Measurements from ENCODE around the gene MIB1.

DNA sequence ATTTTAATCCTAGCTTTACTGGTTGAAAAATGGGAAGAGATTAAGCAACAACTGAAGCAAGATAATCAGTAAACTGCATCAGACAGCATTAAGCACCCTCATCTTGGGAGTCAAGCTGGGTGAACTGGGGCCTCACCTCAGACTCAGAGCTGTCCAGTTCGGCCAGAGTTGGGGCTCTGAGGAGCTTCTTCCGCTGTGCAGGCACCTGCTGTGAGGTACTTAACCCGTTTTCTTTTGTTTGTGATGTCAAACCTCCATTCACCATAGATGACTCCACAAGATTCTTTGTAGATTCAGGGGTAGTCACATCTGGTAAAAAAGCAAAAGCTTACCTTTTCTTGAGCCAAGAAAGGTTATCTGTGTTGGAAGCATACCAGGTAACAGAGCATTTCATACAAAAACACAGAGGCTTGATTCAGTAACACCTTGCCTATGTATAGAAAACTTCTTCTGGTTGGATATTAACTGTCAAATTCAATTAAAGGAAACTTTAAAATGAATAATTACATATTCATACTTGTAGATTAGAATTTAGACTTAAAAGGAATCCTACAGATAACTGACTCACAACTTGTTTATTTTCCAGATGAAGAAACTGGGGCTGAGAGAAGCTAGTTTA lies 71.9 kb downstream of the PRELID3A start:
- PRO-cap = no peak
CAGE:
- cytosol, long polyA minus RNA = no peak
- cytosol, long polyA plus RNA = no peak
- long polyA plus RNA = no peak
- nucleus, long polyA minus RNA = no peak
- nucleus, long polyA plus RNA = no peak

- PRO-cap = no peak
CAGE:
- cytosol, long polyA minus RNA = no peak
- cytosol, long polyA plus RNA = no peak
- long polyA plus RNA = no peak
- nucleus, long polyA minus RNA = no peak
- nucleus, long polyA plus RNA = no peak
Measured at GRCh38 chr18:12544457-12544656, 113.5 kb downstream of the SPIRE1 start.

DNA sequence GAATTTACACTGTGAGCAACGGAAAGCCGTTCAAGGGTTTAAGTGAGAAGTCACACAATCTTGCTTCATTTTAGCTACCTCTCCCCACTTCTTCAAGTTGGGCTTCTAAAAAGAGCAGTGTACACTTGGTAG lies 3.8 kb downstream of the PTPN2 start:
- PRO-cap = no peak
CAGE:
- cytosol, long polyA minus RNA = no peak
- cytosol, long polyA plus RNA = no peak
- long polyA plus RNA = no peak
- nucleus, long polyA minus RNA = no peak
- nucleus, long polyA plus RNA = no peak

- PRO-cap = no peak
CAGE:
- cytosol, long polyA minus RNA = no peak
- cytosol, long polyA plus RNA = no peak
- long polyA plus RNA = no peak
- nucleus, long polyA minus RNA = no peak
- nucleus, long polyA plus RNA = no peak
Measured at GRCh38 chr18:13137084-13137857, 81.3 kb upstream of the LDLRAD4 start.

- PRO-cap = no peak
CAGE:
- cytosol, long polyA minus RNA = no peak
- cytosol, long polyA plus RNA = no peak
- long polyA plus RNA = no peak
- nucleus, long polyA minus RNA = no peak
- nucleus, long polyA plus RNA = no peak
Measured at GRCh38 chr18:13217075-13217418, 1.5 kb upstream of the LDLRAD4 start.

GRCh38 chr18:13223327-13223786 lies 4.8 kb downstream of the LDLRAD4 start:
- PRO-cap = no peak
CAGE:
- cytosol, long polyA minus RNA = no peak
- cytosol, long polyA plus RNA = no peak
- long polyA plus RNA = no peak
- nucleus, long polyA minus RNA = no peak
- nucleus, long polyA plus RNA = no peak

- PRO-cap = no peak
CAGE:
- cytosol, long polyA minus RNA = no peak
- cytosol, long polyA plus RNA = no peak
- long polyA plus RNA = no peak
- nucleus, long polyA minus RNA = no peak
- nucleus, long polyA plus RNA = no peak
Measured at GRCh38 chr18:13471030-13471871, 252.7 kb downstream of the LDLRAD4 start.

DNA sequence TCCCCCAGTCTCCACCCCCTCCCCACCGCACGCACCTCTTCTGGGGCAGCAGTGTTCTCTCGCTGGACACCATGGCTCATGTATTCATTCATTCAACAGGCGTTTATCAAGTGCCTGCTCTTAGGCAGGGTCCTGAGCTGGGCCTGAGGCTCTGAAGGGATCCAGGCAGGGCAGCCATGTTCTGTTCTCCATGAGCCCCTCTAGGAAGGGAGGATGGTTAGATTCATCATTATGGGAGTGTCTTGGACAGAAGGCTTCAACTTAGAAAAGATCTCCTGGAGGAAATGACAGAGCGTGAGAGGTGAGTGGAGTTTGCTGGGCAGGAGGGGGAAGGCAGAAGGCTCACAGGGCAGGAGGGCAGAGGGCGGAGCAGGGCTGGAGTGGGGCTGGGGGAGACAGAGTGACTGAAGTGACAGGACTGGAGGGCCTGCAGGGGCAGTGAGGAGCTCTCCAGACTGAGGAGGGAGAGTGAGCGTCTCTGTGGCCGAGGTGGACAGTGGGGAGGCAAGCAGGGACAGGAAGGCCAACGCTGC lies 244.7 kb downstream of the FAM210A start:
- PRO-cap = no peak
CAGE:
- cytosol, long polyA minus RNA = no peak
- cytosol, long polyA plus RNA = no peak
- long polyA plus RNA = no peak
- nucleus, long polyA minus RNA = no peak
- nucleus, long polyA plus RNA = no peak

DNA sequence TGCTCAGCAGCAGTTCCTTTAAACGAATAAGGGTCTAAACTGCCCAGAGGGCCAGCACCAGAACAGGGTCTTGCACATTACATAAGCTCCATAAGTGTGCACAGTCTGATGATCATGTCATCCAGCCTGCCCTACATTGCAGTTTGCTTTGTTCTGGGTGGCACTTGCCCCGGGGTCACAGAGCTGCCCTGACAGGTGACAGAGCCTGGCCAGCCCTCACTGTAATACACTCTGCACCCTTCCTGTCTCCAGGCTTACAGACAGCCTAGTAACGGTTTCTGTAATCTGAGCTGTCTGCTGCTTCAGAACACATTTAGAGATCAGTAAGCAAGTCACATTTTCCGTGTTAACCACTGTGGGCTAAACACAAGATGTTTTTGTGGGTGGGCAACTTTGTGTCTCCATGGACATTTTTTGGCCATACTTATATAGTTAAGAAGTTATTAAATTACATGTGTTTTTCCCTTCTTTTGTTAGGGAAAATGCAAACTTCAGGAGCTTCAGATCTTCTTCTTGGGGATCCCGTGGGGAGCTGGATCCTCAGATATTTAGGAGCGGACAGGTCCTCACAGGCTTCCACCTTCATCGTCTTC lies 213.2 kb downstream of the FAM210A start:
- PRO-cap = no peak
CAGE:
- cytosol, long polyA minus RNA = no peak
- cytosol, long polyA plus RNA = no peak
- long polyA plus RNA = no peak
- nucleus, long polyA minus RNA = no peak
- nucleus, long polyA plus RNA = no peak

GRCh38 chr18:13541364-13541807 lies 185.0 kb downstream of the FAM210A start:
- PRO-cap = no peak
CAGE:
- cytosol, long polyA minus RNA = no peak
- cytosol, long polyA plus RNA = no peak
- long polyA plus RNA = no peak
- nucleus, long polyA minus RNA = no peak
- nucleus, long polyA plus RNA = no peak

GRCh38 chr18:14221718-14222058 lies 89.5 kb upstream of the ZNF519 start:
- PRO-cap = no peak
CAGE:
- cytosol, long polyA minus RNA = no peak
- cytosol, long polyA plus RNA = no peak
- long polyA plus RNA = no peak
- nucleus, long polyA minus RNA = no peak
- nucleus, long polyA plus RNA = no peak

- PRO-cap = no peak
CAGE:
- cytosol, long polyA minus RNA = no peak
- cytosol, long polyA plus RNA = no peak
- long polyA plus RNA = no peak
- nucleus, long polyA minus RNA = no peak
- nucleus, long polyA plus RNA = no peak
Measured at GRCh38 chr18:14945993-14946510, 198.1 kb downstream of the ANKRD30B start.

DNA sequence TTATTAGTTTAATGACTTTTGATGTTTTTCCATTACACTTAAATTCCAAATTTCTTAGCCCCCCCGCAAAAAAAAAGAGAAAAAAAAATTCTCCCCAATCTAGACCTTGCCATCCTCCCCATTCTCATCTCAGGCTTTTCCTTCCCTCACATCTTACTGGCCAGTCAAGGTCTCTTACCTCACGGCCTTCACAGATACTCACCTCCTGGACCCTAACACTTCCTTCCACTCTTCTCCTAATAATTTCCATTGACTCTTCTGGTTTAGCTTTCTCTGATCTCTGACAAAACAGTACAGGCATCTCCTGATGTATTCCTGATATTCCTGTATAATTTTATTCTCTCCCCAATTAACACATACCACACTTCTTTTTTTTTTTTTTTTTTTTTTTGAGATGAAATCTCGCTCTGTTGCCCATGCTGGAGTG lies 94.8 kb downstream of the ROCK1 start:
- PRO-cap = no peak
CAGE:
- cytosol, long polyA minus RNA = no peak
- cytosol, long polyA plus RNA = no peak
- long polyA plus RNA = no peak
- nucleus, long polyA minus RNA = no peak
- nucleus, long polyA plus RNA = no peak

GRCh38 chr18:21108409-21109549 lies 2.8 kb downstream of the ROCK1 start:
- PRO-cap = no peak
CAGE:
- cytosol, long polyA minus RNA = no peak
- cytosol, long polyA plus RNA = no peak
- long polyA plus RNA = no peak
- nucleus, long polyA minus RNA = no peak
- nucleus, long polyA plus RNA = no peak

- PRO-cap = no peak
CAGE:
- cytosol, long polyA minus RNA = no peak
- cytosol, long polyA plus RNA = no peak
- long polyA plus RNA = no peak
- nucleus, long polyA minus RNA = no peak
- nucleus, long polyA plus RNA = no peak
Measured at GRCh38 chr18:21131697-21132288, 20.2 kb upstream of the ROCK1 start.

DNA sequence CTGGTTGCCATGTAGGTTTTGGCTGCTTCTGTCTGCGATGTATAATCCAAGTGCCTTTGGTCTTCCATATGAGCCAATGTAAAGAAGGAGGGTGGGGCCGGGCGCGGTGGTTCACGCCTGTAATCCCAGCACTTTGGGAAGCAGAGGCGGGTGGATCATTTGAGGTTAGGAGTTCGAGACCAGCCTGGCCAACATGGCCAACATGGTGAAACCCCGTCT lies 533 bp upstream of the ESCO1 start:
- PRO-cap = no peak
CAGE:
- cytosol, long polyA minus RNA = no peak
- cytosol, long polyA plus RNA = no peak
- long polyA plus RNA = no peak
- nucleus, long polyA minus RNA = no peak
- nucleus, long polyA plus RNA = no peak

- PRO-cap = no peak
CAGE:
- cytosol, long polyA minus RNA = no peak
- cytosol, long polyA plus RNA = no peak
- long polyA plus RNA = no peak
- nucleus, long polyA minus RNA = no peak
- nucleus, long polyA plus RNA = no peak
Measured at GRCh38 chr18:21735613-21736161, 4.9 kb upstream of the MIB1 start.

- PRO-cap = bidirectional peak, plus-strand start at chr18:21740821, minus-strand start at chr18:21740614; bidirectional peak, plus-strand start at chr18:21740878, minus-strand start at chr18:21740982; bidirectional peak, plus-strand start at chr18:21741366, minus-strand start at chr18:21741218
CAGE:
- cytosol, long polyA minus RNA = start-site peak on the plus strand at chr18:21740810-21740824, 33 reads
- cytosol, long polyA plus RNA = no peak
- long polyA plus RNA = start-site peak on the plus strand at chr18:21740776-21741371, 47 and 27 reads in 2 replicates
- nucleus, long polyA minus RNA = start-site peak on the plus strand at chr18:21740799-21740836, 186 reads
- nucleus, long polyA plus RNA = no peak
Measured at GRCh38 chr18:21740681-21741316, at the start of gene MIB1. MIB1 (plus strand) TSS chr18:21740792.

DNA sequence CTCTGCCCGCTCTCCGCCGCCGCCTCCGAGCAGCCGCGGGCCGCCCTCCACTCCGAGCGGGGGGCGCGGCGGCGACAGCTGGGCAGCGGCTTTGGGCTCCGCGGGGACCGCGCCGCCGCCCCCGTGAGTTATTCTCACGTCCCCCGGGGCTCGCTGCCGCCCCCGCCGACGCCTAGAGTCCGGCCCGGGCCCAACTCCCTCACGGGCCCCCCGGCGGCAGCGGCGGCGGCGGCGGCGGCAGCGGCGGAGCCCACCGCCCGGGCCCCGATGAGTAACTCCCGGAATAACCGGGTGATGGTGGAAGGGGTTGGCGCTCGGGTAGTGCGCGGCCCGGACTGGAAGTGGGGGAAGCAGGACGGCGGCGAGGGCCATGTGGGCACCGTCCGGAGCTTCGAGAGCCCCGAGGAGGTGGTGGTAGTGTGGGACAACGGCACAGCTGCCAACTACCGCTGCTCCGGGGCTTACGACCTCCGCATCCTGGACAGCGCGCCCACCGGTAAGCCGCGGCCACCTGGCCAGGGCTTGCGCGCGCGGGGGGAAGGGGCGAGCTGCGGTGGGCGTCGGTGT lies 808 bp downstream of the MIB1 start:
- PRO-cap = bidirectional peak, plus-strand start at position 50 of the sequence, minus-strand start outside the sequence
CAGE:
- cytosol, long polyA minus RNA = no peak
- cytosol, long polyA plus RNA = no peak
- long polyA plus RNA = no peak
- nucleus, long polyA minus RNA = no peak
- nucleus, long polyA plus RNA = no peak

DNA sequence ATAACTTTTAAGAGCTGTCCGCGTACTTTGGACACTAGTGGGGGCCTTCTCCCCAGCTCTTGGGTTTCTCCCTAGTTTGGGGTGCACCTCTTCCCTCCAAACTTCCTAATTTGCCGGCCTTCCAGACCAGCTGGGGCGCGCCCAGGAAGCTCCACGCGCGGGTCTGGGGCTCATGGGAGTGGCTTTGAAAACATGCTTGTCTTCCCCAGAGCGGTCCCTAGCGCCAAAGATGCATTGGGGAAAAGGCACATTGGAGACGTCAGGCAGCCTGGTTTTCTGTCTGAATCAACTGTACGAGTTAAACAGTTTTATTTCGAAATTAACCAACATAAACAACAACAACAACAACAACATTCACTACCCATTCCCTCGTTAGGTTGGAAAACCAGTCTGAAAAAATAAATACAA lies 2.8 kb upstream of the GATA6 start:
- PRO-cap = no peak
CAGE:
- cytosol, long polyA minus RNA = no peak
- cytosol, long polyA plus RNA = no peak
- long polyA plus RNA = no peak
- nucleus, long polyA minus RNA = no peak
- nucleus, long polyA plus RNA = no peak